ENCODE measurements around a stretch of chr3.

DNA sequence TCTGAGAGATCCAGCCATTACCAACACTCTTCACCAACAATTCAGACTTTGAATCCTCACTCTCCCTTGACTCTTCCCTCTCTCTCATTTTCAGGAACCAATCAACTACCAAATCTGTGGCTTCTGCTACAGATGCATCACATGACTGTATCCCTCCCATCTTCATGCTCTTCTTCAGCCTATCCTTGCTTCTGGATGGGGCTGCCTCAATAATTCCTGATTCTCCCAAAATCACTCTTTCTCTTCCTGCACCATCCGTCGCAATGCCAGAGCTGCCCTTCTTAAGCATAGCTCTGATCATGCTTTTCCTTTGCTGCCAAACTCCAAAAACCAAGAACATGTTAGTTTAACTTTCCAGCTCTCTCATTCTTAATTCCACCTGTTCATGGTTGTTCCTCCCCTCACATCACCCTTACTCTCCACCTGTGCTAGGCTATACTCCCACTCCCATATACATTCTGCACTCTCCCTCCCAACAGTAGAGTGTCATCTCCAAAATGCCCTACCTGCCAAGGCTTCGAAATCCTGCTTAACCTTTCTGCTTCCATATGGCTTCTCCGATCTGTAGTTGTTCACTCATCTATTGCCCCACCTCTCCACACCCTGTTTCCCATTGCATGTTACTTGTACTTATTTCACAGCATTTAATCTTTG is 13.5 kb downstream of the PLD1 start:
- CAGE, long polyA plus RNA = no peak
- RRBS = no CpG with 5 or more reads among the region's 4 CpGs

GRCh38 chr3:172070029-172070886 is 30.9 kb downstream of the FNDC3B start:
- CAGE, long polyA plus RNA = no peak
- RRBS = no CpG with 5 or more reads among the region's 11 CpGs

- CAGE, long polyA plus RNA = no peak
- RRBS = no CpG with 5 or more reads among the region's 9 CpGs
Measured at GRCh38 chr3:172098440-172099298, 59.3 kb downstream of the FNDC3B start.

GRCh38 chr3:172119239-172120132 is 80.1 kb downstream of the FNDC3B start:
- CAGE, long polyA plus RNA = no peak
- RRBS = no CpG with 5 or more reads among the region's 7 CpGs

DNA sequence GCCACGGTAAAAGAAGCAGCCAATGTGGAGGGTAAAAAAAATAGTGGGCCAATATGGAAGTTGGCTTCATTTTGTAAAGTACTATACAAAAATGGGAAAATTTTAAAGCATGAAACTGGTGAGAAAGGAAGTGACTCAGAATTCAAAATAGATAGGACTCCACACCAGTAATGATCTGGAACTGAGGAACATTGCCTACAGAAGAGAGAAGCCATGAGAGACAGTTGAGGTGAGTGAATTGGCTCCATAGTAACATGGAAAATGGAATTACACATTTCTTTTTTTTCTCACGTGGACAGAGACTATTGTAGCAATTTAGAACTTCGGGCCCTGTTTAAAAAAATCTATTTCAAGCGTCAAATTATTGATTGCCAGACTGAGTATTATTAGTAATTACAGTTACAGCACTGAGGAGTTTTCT is 109.0 kb downstream of the FNDC3B start:
- CAGE, long polyA plus RNA = no peak
- RRBS = no CpG with 5 or more reads among the region's 4 CpGs

DNA sequence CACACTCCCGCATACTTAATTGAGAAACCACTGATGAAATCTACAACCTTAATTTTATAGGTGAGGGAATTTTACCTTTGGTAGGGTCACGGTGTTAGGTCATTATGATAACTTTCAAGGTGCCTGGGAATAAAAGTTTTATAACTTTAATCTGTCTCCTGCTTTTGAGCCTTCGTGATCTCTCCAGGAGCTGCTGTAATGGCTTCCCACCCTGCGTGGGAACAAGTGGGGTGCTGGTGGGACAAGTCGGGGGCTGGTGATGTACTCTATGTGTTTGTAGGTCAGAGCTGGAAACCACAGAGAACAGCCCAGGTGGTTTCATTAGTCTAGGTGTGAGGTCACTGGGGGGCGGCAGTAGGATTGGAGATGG is 115.3 kb downstream of the FNDC3B start:
- CAGE, long polyA plus RNA = no peak
- RRBS = no CpG with 5 or more reads among the region's 6 CpGs

DNA sequence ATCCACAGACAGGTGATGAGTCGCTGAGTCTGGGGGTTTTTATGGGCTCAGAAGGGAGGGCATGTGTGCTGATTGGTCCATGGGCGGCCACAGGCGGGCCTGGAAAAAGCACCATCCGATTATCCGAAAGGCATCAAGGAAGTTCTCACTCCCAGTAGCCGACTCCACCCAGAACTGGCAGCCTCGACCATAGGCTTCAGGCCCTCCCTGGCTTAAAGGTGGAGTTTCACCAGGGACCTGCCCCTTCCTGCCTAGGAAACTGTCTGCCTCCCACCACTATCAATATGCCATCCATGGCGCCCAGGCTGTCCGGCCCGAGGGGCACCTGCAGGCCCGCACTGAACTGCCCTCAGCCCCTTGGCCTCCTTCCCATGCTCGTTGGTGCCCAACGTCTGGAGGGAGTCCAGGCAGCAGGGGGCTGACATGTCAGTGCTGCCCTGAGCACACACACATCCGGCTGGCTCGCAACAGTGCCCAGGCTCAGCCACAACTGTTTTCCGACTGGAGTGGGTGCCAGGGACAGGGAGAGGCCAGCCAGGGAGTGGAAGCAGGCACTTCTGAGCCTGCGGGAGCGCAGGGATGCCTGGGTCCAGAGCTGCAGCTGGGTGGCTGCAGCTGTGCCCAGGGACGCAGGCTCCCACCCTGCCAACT is 170.2 kb downstream of the FNDC3B start:
- CAGE, long polyA plus RNA = no peak
- RRBS = no CpG with 5 or more reads among the region's 19 CpGs

DNA sequence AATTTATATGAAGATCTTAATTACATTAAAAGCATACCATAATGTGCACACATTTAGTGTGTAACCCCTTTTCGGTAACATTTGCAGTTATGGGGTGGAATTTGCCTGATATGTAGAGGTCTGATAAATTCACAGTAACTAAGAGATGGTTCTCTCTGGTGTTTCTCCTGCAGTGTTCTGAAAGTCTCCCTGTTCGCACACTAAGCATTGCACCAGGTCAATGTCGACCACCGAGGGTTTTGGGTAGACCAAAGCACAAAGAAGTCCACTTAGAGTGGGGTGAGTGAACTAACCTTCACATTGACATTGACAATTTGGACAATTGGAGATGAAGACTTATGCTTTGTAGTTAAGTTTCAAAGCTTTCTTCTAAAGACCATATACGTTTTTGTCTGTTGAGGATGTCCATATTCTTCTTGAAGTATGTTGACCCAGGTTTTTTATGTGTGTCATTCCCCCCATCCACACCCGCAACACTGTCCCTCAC is 105.4 kb downstream of the GHSR start:
- CAGE, long polyA plus RNA = no peak
- RRBS = no CpG with 5 or more reads among the region's 6 CpGs

DNA sequence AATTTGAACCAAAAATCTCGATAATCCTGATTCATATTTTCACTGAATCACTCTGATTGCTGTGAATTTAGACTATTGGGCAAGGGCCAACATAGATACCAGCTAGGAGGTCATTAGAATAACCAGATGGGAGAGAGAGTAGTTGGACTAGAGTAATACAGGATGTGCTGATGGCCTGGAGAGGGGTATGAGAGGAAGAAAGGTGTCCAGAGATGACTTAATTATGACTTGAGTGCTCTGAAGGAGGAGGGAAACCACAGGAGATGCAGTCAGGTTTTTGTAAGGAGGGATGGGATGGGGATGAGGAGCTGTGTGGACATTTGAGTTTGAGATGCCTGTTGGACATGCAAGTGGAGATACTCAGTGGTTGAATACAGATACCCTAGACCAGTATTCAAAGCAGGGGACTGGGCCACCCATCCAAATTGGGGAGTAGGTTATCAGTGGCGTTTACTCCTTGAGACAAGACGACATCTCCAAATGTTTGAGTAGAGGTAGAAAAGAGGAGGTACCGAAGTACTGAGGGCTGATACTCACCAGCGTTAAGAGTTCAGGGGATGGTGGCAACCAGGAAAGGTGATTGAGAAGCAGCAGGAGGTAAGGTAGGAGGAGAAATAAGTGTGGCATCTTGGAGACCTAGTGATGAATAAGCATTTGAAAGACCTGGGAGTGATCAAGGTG is 96.6 kb downstream of the GHSR start:
- CAGE, long polyA plus RNA = no peak
- RRBS = no CpG with 5 or more reads among the region's 5 CpGs

GRCh38 chr3:172362411-172362862 is 85.8 kb downstream of the GHSR start:
- CAGE, long polyA plus RNA = no peak
- RRBS = no CpG with 5 or more reads among the region's 4 CpGs

GRCh38 chr3:172595328-172595840 is 72.2 kb upstream of the TNFSF10 start:
- CAGE, long polyA plus RNA = no peak
- RRBS = no CpG with 5 or more reads among the region's 3 CpGs

DNA sequence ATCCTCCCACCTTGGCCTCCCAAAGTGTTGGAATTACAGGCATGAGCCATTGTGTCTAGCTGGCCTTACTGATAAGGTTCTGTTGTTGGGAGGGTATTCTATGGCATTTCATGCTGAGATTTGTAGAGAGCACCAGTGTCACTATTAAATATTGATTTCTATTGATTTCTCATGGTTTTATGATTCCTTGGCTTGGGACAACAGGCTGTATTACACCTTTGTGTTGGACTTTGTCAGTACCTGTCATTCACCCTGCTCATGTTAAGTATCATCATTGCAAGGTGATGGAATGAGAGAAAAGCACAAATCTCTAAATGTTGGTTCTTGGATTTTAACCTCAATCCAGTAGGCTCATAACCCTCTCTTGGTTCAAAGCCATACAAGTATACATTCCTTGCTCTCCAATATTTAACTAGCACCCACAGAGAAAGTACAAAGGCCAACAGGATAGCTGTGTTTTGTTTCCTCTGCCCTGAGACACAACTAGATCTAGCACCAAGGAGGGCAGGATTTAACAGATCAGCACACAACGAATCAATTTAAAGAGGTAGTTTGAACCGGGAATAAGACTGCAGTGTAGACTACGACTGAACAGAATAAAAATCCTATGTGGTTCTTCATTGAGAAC is 77.9 kb upstream of the TNFSF10 start:
- CAGE, long polyA plus RNA = no peak
- RRBS = no CpG with 5 or more reads among the region's 3 CpGs

DNA sequence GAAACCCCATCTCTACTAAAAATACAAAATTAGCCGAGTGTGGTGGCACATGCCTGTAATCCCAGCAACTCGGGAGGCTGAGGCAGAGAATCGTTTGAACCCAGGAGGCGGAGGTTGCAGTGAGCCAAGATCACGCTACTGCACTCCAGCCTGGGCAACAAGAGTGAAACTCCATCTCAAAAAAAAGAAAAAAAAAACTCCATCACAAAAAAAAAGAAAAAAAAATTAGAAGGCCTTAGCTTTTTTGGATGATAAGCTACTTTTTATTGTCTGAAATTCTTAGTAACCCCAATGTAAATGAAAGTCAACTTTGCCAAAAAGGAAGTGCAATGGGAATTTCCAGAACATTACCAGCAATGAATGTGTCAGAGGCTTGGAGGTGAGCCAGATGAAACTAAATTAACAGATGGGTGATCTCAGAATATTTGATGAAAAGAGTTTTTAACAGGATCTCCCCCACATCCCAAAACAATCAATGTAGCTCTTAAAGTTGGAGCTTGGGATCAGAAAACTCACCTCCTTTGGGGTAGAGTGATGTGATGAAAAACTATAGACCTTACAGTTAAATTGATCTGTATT is 84.0 kb upstream of the TNFSF10 start:
- CAGE, long polyA plus RNA = no peak
- RRBS = no CpG with 5 or more reads among the region's 5 CpGs

GRCh38 chr3:173584398-173585062 is 187.0 kb downstream of the NLGN1 start:
- CAGE, long polyA plus RNA = no peak
- RRBS = 0% methylated on average over 5 of the region's 20 CpGs

GRCh38 chr3:174637093-174637292 is 222.1 kb upstream of the NAALADL2 start:
- CAGE, long polyA plus RNA = no peak

DNA sequence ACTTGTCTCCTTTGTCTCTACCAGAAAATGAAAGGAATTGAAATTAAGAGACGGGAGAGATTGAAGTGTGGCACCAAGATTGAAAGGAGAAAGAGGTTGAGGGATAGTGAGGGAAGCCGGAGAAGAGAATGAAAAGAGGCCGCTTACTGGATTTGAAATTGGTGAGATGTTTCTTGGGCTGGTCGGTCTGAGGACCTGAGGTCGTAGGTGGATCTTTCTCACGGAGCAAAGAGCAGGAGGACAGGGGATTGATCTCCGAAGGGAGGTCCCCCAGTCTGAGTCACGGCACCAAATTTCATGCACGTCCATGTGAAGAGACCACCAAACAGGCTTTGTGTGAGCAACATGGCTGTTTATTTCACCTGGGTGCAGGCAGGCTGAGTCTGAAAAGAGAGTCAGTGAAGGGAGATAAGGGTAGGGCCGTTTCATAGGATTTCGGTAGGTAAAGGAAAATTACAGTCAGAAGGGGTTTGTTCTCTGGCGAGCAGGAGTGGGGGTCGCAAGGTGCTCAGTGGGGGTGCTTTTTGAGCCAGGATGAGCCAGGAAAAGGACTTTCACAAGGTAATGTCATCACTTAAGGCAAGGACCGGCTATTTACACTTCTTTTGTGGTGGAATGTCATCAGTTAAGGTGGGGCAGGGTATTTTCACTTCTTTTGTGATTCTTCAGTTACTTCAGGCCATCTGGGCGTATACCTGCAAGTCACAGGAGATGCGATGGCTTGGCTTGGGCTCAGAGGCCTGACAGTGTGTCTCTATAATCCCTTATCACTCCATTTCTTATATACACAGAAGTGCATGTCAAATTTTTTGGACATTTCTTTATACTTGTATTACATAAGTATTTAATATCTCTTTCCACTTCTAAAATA is 870.4 kb downstream of the TBL1XR1 start:
- CAGE, long polyA plus RNA = no peak
- RRBS = no CpG with 5 or more reads among the region's 16 CpGs

DNA sequence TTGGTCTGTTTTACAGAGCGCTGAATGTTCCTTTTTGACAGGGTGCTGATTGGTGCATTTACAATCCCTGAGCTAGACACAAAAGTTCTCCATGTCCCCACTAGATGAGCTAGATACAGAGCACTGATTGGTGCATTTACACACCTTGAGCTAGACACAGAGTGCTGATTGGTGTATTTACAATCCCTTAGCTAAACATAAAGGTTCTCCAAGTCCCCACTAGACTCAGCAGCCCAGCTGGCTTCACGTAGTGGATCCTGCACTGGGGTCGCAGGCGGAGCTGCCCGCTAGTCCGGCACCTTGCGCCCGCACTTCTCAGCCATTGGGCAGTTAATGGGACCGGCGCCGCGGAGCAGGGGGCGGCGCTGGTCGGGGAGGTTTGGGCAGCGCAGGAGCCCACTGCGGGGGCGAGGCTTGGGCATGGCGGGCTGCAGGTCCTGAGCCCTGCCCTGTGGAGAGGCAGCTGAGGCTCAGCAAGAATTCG is 835.3 kb downstream of the TBL1XR1 start:
- CAGE, long polyA plus RNA = no peak
- RRBS = no CpG with 5 or more reads among the region's 20 CpGs

- CAGE, long polyA plus RNA = no peak
- RRBS = no CpG with 5 or more reads among the region's 5 CpGs
Measured at GRCh38 chr3:177121516-177122184, 75.6 kb downstream of the TBL1XR1 start.

- CAGE, long polyA plus RNA = no peak
- RRBS = no CpG with 5 or more reads among the region's 11 CpGs
Measured at GRCh38 chr3:177134812-177135362, 62.4 kb downstream of the TBL1XR1 start.

DNA sequence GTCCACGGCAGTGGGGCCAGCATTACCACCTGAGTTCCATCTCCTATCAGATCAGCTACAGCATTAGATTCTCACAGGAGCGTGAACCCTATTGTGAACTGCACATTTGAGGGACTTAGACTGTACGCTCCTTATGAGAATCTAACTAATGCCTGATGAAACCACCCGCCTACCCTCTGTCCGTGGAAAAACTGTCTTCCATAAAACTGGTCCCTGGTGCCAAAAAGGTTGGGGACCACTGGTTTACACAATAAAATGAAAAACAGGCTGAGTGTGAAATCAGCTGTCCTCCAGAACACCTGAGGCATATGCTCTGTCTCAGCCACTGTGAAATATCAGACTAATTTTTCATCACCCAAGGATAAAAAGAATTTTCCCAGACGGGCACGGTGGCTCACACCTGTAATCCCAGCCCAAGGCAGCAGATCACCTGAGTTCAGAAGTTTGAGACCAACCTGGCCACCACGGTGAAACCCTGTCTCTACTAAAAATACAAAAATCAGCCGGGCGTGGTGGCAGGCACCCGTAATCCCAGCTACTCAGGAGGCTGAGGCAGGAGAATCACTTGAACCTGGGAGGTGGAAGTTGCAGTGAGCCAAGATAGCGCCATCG is 45.8 kb downstream of the TBL1XR1 start:
- CAGE, long polyA plus RNA = no peak
- RRBS = no CpG with 5 or more reads among the region's 13 CpGs